Trachea (tissue), 1 donor: ENCODE measurements around a stretch of chr7.

GRCh38 chr7:94516277-94516576 lies 6.6 kb downstream of the CASD1 start:
- PRO-cap = no peak

- PRO-cap = no peak
Observed at GRCh38 chr7:94647580-94648133, 8.3 kb downstream of the SGCE start.

GRCh38 chr7:94656529-94657448 lies 856 bp upstream of the SGCE start:
- PRO-cap = no peak

DNA sequence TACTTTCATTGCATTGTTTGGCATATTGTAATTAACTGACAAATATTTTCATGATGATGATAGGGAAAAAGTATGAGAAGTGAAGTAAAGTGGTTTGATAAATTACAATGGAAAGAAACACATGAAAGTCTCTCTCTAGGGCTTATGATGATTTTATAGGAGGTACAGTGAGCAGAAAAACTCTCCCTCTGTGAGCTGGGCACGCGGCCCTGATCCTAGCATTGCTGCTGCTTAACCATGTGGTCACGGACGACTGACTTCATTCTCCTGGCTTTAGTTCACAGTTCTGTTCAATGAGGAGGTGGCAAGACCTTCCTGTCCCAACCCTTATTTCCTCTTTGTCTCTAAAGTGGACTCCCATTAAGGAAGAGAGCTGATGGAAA lies 8.1 kb upstream of the PON3 start:
- PRO-cap = no peak

- PRO-cap = no peak
Observed at GRCh38 chr7:95470435-95471001, 15.2 kb upstream of the ASB4 start.

- PRO-cap = no peak
Observed at GRCh38 chr7:95588257-95588797, 8.0 kb downstream of the PDK4 start.

DNA sequence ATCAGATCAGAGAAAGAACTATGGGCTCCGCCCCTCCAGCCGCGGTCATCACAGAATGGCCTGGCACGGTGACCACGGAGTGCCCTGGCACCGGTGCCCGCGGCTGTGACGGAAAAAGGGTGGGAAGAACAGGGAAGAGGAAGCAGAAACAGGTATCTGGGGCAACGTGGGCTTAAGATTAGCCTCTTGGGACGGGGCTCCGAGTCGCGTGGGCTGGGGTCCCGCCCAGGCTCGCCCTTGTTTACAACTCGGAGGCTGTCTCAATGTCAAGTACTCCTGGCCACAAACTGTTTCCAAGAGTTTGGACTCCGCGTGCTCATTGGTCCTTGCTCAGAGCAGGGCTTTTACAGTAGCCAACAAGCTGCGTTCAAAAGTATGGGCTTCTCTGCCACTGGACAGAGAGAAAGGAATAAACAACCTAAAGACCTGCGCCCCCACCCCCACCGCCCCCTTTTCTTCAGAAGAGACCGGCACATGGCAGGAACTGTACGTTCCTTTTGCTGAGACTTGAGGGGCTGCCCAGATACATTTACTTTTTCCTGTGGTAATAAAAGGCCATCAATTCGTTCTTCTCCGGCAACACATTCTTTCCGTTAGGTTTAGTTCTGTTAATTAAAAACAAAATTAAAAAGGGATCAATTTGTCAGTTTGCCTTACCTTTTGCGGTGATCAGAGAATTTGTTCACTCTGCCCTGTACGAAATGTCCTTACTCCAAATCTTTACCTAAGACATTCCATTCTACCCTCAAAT lies 491 bp upstream of the PDK4 start:
- PRO-cap = bidirectional peak, plus-strand start at position 53 of the sequence, minus-strand start outside the sequence

- PRO-cap = no peak
Observed at GRCh38 chr7:95607341-95608105, 11.2 kb upstream of the PDK4 start.

DNA sequence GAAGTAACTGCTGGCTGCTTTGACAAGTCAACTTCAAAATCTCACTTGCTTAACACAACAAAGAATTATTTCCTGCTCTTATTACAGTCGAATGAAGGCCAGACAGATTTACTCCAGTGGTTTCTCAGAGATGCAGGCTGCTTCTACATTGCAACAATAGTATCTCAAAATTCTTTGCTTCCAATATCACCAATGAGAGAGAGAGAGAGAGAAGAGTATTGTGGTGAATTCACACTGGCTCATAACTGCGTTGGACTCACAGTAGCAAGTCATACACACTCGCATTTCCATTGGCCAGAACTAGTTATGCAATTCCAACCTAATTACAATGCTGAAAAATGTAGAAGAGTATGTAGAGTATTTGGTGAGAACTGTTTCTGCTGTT lies 34.3 kb upstream of the PDK4 start:
- PRO-cap = no peak

- PRO-cap = no peak
Observed at GRCh38 chr7:96075315-96075797, 246.5 kb downstream of the SLC25A13 start.

GRCh38 chr7:96169418-96169727 lies 152.5 kb downstream of the SLC25A13 start:
- PRO-cap = no peak

DNA sequence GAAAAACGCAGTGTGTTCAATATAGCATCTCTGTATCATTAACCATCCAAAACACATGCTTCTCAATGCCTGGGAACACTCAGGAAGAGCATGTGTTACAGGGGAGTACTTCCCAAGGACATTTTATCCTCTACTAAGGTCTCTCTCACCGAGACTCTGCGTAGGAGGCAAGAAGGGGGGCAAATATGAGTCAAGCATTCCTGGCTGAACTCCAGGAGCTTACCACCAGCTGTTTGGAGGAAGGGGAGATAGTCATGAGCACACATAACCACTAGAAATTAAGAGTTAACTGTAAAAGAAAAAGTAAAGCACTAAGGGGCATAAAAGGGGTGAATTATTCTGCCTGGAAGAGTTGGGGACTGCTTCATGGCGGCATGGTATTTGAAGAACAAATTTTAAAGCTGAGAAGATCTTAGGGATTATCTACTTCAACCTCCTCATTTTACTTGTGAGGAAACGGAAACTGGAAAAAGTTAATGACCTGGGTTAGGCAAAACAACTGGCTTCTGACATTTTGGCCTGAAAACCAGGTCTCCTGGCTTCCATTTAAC lies 85.7 kb downstream of the SLC25A13 start:
- PRO-cap = no peak

DNA sequence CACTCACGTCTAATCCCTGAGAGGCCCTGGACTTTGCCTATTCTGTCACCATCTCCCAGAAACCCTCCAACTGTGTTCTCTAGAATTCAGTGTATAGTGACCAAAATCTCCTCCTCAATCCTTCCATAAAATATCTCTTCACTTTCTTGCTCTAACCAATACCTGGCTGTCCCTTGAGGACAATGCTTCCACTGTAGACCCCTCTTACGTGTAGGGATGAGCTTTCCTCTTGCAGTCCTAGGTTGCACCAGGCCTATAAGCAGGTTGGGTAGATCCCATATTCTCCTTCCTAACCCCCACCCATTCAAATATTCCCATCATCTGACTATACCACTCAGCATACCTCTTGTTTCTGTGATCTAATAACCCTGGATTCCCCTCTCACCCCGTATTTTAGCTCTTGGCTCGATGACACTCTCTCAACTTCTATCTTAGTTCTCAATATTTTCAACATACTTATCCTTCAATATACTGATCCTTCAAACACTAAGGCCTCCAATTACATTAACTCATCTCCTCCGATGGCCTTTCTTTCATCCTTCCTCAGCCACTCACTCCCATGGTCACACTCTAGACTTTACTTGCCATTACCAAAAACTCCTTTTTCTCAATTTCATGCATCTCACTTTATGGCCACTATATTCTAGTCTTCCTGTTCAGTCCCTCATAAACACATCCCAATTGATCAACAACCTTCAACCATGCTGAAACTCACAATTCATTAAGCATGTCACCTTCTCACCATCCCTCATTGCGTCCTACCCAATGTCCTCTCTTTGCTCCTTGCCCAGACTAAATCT lies 58.4 kb downstream of the SLC25A13 start:
- PRO-cap = no peak

GRCh38 chr7:96331182-96331828 lies 9.4 kb upstream of the SLC25A13 start:
- PRO-cap = no peak

GRCh38 chr7:96401245-96401679 lies 79.4 kb upstream of the SLC25A13 start:
- PRO-cap = no peak

- PRO-cap = no peak
Observed at GRCh38 chr7:96949713-96950317, 55.5 kb upstream of the DLX6 start.

DNA sequence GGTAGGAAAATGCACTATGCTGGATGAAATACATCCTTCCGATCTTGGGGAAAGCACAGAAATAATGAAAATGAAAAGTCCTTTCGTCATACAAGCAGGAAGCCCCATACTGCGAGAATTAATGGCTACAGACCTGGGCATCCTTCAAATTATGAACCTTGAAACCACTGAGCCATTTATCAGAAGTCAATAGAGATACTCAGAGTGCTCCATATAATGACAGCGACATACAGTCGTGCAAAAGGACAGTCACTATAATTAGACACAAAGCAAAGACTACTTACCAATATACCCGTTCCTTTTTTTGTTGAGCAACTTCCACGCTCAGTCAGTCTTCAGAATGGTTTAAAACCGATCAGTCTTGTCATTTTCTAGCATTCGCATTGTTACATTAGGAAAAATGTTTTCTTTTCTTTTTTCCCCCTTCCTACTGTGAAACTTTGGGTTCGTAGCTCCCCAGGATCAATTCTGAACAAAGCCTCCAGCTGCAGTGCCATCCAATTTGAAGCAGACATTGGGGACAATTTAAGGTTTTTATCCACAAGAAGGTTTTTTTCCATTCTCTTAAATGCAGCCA lies 6.3 kb downstream of the DLX6 start:
- PRO-cap = no peak

- PRO-cap = no peak
Observed at GRCh38 chr7:97016591-97017452, 7.8 kb downstream of the DLX5 start.

GRCh38 chr7:97733285-97733906 lies 1.5 kb downstream of the TAC1 start:
- PRO-cap = no peak

- PRO-cap = unidirectional peak, minus-strand start at chr7:97972352
Observed at GRCh38 chr7:97971289-97972568, 18.3 kb downstream of the OCM2 start.